Epithelial cell of esophagus (primary cell): ENCODE data around the gene NKX1-2.

DNA sequence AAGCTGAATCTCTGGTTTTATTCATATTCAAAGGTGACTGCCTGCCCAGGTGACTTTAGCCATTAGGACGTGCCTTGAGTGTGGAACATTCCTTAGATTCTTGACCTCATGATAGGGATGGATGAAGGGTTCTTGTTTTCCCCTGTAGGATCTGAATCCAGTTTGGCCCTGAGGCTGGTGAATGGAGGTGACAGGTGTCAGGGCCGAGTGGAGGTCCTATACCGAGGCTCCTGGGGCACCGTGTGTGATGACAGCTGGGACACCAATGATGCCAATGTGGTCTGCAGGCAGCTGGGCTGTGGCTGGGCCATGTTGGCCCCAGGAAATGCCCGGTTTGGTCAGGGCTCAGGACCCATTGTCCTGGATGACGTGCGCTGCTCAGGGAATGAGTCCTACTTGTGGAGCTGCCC is 25.4 kb downstream of the DMBT1 start:
- RRBS: no CpG with 5 or more reads among the region's 7 CpGs

DNA sequence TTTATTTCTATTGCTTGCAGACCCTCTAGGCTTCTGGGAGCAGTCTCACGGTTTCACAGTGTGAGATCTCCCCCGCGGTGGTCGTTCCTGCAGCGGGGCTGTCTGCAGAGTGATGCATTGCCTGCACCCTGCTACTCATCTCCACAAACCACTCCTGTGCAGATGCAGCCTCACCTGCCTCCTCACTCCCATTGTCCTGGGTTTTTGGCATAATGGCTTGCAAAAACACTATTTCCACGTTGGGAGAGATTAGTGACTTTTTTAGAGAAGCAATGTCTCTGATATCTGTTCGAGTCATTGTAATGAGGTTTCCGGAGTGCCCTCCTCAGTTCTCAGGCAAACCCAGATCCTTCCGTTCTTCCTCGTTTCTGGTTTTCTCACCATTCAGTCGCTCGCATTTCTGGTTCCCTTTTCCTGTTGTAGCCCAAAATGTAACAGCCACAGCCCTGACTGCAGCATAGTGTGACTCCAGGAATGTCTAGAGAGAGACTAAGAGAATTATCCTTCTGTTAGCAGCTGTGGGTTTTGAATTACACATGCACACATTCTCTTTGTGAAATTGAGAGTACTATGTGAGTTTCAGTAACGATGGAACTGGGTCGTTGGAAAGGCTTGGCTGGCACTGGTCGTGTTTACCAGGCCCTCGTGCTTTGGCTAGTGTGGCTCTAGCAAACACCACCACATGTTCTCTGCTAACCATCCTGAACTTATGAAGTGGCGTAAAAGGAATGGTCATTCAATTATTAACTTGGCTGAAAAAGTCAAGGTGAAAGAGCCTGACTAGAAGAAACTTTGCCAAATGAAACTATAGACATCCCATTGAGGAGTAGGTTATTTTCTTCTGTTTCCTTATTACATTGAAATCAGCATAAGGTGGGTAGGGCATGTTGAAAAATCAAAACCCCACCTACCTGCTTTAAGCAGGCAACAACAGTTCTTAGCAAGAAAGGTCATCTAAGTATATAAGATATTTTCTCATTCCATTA is 30.4 kb downstream of the ACADSB start:
- RRBS: no CpG with 5 or more reads among the region's 17 CpGs

GRCh38 chr10:123782445-123782911 is 109.1 kb downstream of the CPXM2 start:
- RRBS: no CpG with 5 or more reads among the region's 4 CpGs

- RRBS: 2% methylated on average over 4 of the region's 41 CpGs
Observed at GRCh38 chr10:123994039-123995217, 99.0 kb downstream of the CHST15 start.

DNA sequence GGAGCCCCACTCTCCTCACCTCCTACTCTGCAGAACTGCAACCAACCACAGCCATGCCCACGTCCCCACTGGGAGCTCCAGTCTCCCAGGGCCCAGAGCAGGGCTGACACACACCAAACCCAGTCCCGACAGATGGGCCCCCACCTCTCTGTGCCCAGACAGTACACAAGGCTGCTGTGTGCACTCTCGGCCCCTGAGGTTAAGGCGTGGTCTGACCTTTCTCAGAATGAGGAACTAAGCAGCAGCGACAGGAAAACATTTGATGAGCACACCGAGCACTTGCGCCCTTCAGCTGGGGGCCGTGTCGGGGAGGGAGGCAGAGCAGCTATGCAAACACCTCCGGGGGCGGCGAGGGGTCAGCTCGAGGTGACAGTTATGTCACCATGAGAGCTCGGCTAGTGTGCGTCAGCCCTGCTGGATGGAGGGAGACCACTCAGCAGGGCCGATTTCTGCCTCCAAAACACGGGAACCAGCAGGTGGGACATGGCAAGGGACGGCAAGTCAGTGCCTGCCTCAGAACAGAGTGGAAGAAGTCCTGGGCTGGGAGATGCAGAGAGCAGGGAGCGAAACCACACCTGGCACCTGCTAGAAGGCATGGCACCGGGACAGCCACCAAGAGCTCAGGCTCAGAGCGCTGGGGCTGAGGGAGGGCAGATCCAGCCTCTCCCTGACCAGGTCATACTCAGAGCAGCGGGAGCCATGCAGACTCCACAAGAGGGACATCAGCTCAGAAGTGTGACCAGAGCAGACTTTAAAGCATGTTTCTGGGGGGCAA is 57.4 kb downstream of the CHST15 start:
- RRBS: no CpG with 5 or more reads among the region's 22 CpGs

GRCh38 chr10:124116971-124117479 is 23.6 kb upstream of the CHST15 start:
- RRBS: no CpG with 5 or more reads among the region's 8 CpGs

DNA sequence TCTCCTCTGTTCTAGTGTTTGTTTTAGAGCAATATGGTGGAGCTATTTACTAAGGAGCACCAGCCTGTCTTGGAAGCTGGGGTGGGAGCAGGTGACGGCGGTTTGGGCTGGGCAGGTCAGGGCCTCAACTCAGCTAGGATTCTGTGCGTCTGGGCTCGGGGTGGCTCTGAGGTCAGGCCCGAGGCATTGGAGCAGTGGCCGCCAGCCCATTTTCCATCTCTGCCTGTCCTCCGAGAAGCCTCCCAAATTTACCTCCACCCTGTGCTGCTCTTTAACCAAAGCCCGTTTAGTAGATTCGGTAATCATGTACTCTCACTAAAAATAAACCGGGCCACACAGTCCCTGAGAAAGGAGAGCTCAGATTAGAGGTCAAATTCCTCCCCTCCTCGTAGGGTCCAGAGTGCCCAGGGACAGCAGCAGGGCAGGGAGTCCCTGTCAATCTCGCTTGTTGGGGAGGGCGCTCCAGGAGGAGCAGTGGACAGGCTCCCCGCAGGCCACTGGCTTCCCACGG is 88.7 kb upstream of the CHST15 start:
- RRBS: no CpG with 5 or more reads among the region's 15 CpGs

DNA sequence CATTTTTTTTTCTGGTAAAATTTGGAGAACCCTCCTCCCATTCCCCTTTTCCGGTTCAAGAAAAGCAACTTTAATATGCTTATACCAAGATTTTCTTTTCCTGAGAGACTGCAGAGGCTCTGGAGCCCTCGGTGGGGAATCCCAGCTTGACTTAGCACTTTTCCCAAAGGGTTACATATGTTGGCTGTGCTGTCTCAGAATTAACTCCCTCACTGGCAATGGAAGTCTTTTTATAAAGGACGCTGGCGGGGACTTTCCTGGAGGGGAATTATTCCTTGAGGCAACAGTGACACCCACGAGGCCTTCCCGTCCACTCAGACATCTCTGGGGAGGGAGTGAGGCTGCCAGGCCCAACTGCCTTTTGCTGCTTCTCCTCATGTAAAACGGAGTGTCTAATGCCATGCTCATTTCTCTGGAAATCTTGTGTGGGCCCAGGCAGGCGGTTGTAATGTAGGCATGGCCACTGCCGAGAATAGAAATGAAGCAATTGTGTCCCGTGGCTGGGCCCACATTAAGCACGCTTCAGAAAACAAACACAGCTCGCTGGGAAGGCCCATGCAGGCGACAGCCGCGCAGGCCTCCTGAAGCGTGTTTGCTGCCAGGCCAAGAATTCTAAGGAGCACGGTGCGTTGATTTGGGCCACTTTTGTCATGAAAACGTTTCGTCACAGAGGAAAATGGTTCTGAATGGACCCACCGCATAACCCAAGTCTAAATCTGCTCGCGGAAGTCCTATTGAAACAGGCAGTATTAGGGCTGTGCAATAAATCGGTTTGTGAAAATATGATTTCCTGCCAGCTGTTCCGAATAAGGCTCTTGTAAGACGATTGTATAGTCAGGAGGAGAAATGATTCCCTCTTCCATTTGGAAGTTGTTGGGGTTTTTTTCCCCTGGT is 104.0 kb upstream of the CHST15 start:
- RRBS: no CpG with 5 or more reads among the region's 26 CpGs

DNA sequence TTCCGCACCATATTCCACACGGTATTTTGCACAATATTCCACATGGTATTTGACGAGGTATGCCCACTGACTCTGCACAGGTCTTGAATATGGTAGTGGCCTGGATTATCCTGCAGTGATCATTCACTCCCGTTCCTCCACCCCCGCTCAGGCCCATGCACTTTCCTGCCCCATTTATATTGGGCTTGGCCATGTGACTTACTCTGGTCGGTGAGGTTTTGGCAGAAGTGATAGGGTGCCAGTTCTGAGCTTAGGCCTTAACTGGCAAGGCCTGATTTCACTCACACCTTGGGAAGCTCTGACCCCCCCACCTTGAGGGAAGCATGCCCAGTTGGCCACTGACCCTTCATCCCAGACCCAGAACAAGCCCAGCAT is 137.7 kb upstream of the CHST15 start:
- RRBS: no CpG with 5 or more reads among the region's 6 CpGs

DNA sequence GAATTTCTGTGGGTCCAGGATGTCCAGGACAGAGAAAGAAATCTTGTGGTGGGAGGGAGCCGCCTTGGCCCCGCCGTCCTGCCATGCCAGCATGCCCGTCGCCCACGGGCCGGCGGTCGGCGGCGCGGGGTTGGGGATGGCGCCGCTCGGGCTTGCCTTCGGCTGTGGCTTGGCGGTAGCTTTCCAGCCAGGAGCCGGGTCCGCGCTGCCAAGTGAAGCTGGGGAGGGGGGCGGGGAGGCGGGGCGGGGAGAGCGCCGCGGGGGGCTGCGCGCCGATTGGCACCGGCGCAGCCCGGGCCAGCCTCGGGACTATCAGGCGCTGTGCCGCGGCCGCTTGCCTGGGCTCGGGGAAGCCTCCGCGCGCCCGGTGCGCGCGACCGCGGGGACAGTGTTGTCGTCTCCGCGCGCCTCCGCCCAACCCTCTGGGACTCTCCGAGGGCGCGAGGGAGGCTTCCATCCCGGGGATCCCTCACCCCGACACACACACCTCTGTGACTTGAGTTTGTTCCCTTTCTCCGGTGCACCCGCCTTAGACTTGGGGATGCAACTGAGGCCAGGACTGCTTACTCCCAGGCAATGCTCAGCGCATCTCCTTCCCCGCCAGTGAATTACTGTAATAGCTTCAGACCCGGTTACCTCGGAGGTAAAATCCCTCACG is at the start of gene NKX1-2:
Gene NKX1-2, minus strand, starts transcription at position 185 of the 658 bp plus-strand sequence.
- RRBS: 1% methylated on average over 39 of the region's 64 CpGs

GRCh38 chr10:124610143-124610803 is 133.9 kb downstream of the FAM53B start:
- RRBS: no CpG with 5 or more reads among the region's 35 CpGs

DNA sequence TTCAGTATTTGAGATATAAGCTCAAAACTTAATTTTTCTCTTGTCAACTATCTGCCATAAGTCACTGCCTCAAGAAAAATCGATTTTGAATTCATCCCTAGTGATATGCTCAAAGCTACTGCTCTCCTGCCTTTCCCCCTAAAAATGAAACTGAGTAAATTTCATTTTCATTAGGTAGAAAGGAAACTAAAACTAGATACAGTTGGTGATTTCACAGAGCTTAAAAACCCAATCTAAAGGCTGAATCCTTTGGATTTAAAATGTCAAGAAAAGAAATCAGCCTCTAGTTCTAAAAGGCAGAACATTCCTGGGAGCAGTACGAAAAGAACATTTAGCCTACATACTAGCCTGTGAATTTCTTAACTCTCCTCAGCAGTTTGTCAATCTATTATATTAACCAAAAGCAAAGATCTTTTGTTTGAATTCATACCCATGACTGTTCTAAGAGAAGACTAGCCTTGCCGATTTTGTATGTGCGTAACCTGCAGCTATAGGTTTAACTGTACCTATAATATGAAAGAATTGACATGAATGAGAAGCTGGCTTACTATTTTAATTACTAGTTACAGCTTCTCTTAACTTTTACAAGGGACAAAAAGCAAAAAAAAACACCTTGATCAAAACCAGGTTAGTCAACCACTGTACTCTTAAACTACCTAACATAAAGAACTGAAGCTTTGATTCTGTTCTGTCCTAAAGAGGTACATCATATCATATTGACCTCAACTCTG is 5.0 kb upstream of the FAM53B start:
- RRBS: no CpG with 5 or more reads among the region's 4 CpGs

- RRBS: no CpG with 5 or more reads among the region's 10 CpGs
Observed at GRCh38 chr10:124916460-124916617, 25.6 kb upstream of the ZRANB1 start.

DNA sequence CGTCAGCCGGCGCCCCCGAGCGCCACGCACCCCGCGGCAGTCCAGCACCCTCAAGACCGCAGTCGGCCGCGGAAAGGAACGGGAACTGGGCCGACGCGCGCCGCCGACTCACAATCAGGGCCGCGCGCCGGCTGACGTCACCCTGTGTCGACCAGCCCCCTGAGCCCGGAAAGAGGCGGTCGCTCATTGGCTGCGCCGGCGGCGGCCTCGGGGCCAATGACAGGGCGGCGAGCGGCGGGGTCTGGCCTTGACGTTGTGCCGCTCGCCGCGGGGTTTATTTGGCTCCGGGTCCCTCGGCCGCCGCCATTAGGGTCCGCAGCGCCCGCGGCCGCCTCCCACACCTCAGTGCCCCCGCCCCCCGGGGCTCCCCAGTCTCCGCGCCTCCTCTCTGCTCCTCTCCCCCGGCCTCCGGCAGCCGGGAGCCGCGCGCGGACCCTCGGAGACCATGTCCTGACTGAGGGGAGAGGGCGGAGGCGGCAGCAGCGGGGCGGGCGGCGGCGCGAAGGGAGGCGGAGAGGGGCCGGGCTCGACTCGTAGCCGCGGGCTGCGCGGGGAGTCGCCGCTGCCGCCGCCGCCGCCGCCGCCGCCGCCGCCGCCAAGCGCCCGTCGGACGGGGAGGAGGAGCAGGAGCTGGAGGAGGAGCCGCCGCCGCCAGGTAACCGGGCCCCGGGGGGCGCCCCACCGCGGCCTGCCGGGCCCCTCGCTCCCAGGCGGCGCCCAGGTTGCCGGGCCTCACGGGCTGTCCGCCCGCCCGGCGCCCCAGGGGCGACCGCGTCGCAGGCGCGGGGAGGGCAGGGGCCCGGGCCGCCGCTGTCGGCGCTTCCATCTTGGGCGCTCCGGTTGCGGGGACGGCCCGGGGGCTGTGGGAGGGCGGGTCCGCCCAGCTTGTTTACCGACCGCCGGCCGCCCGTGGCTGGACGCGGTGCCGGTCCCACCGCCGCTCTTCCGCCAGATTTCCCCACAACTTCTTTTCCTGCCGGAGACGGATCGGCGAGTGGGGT is 25.0 kb upstream of the ZRANB1 start:
- RRBS: 2% methylated on average over 45 of the region's 146 CpGs

GRCh38 chr10:124918182-124918854 is 23.6 kb upstream of the ZRANB1 start:
- RRBS: no CpG with 5 or more reads among the region's 15 CpGs

DNA sequence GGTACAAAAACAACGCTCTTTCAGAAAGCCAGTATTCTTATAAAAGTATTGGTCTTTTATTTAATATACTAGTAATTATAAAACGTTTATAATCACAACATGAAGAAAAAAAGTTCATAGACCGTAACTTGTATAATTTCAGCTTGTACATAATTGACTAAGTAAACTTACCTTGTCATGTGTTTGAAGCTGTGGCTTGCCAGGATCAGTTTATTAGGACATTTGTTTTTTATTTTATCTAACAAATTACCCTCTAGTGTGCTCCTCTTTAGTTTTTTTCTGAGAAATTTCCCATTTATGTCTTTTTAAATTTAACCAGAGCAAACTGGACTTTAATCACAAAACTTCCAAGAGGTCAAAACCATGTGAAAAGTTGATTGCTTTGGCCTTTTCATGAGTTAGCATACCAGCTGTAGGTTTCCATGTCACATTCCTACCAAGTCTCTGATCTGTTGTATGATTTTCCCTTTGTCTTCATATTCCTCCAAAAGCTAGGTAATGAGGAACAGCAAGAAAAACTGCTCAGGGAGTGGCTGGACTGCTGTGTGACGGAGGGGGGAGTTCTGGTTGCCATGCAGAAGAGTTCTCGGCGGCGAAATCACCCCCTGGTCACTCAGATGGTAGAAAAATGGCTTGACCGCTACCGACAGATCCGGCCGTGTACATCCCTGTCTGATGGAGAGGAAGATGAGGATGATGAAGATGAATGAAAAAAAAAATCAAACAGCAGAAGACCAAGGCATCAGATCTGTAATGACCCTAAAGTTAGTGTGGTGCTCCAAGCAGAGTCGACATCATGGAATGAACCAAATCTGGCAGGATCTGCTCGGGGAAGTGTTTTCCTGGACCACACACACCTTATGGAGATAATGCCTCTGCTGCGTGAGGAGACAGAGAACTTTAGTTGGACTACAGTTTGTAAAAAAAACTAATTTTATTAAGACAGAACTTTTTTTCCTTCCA is 42.6 kb downstream of the ZRANB1 start:
- RRBS: no CpG with 5 or more reads among the region's 14 CpGs

GRCh38 chr10:124999284-125000553 is 28.2 kb downstream of the CTBP2 start:
- RRBS: 54% methylated on average over 6 of the region's 39 CpGs

DNA sequence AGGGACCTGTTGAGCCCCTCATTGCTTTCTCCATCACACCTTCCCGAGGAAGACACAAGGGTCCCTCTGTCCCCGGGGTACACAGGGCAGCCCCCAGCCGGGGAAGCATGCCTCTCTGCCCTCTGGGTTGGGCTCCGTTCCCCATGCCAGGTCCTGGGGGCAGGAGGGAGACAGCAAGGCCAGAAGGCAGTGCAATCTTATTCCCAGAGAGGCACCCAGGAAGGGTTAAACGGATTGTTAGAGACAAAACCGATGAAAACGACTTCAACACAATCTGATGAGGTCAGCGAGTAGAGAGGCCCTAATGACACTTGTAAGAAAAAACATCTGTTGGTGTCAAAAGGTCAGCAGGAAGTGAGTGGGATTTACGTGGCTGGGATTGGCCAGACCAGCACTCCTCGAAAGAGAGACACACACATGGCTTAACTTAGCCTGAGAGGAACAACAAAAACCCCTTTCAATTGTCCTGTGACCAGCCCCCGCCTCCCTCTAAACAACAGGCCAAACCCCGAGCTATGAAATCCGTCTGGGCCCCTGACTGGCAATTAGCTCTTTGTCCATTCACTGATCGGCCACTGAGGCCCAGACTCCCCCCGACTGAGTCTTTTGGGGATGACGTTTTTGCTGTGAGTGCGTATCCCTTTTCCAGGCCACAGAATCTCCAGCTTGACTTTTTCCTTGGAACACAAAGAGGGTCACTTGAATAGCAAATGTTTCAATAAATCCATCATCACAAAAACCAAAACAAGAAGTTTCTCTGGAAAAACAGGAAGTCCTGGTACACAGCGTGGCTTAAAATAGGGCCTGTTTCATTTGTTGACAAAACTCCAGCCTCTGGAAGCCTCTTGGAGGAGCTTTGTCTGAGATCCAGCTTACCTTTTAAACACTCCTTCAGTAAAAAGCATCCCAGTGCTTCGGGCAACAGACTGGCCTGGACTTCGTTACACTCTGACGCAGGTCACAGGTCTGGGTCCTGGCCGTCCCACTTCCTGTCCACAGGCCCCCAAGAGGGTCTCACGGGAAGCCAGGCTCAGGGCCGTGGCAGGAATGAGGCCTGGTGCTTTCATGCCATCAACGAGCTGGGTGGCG is 29.4 kb upstream of the CTBP2 start:
- RRBS: no CpG with 5 or more reads among the region's 26 CpGs

DNA sequence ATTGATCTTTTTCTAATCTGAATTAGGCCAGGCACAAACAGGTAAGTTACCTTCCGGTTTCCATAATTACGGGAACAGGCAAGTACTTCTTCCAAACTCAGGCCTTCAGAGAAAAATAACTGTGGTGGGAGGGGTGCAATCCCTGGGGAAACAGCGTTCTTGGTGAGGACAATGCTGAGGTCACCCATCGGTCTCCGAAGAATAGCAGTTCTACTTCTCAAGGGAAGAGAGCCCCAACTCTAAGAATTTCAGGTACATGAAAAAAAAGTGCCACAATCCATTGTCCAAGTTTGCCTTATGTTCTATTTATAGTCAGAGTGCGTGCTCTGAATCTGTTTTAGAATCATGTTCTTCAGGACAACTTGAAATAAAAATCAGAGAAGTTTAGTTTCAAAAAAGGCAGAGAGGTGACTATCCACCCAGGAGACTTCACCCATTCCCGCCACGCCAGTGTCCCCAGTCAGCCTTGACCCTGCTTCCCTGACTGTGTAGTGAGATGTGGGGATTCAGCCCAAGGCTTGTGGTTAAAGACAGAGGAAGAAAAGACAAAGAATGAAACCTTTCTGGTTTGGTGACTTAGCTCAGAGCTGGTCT is 36.5 kb upstream of the CTBP2 start:
- RRBS: 0% methylated on average over 1 of the region's 8 CpGs